Right ventricle myocardium (tissue), 1 donor: ENCODE measurements around a stretch of chr16.

DNA sequence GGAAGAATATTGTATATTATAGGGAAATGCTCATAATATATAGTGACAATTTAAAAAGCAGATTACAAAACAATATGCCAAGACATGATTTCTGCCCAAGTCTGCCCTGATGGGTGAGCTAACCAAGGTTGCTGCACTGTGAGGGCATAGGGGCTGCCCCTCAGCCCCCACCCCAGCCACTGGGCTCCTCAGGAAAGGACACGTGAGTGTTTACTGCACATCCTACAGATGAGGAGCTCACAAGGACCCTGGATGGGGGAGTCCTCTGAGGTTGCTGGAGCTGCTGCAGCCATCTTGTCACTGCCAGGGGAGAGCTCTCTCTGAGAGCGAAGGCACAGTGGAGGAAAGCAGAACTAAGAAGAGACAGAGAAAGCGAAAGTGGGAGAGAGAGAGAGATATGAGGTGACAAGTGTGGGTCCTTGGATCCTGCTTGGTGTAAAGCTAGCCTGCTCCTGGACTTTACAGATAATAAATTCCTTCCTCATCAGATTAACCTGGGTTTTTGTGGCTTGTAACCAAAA, 14.5 kb downstream of the SNX20 start:
- PRO-cap, 2 experiments, result no peak in any of the 2 experiments

GRCh38 chr16:50699678-50700163, 6.3 kb downstream of the NOD2 start:
- PRO-cap, 2 experiments, result no peak in any of the 2 experiments

DNA sequence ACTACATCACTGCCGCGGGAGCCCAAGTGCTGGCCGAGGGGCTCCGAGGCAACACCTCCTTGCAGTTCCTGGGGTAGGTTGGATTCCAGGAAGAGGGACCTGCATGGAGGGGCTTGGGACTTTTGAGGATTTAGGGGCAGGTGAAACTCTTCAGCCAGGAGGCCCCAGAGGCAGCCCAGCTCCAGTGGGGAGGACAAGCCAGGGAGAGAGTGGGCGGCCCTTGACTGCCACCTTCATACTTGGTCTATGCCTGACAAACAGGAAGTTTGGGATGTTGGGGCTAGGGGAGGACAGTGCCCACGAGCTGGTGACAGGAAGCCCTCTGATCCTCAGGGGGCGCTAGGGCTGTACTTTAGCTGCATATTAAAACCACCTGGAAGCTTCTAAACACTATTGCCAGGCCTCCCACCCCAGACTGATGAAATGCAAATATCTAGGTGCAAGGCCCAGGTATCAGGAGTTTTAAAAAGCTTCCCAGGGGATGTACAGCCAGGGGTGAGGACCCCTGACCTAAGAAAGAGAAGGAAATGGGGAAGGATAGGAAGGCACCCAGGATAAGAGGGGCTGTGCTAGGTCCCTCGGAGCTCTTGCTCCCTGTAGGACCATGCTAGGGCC, 21.8 kb upstream of the CYLD start:
- PRO-cap, 2 experiments, result no peak in any of the 2 experiments

- PRO-cap, 2 experiments, result no peak in any of the 2 experiments
These were observed 59.4 kb downstream of the CYLD start for GRCh38 chr16:50800982-50801941.

DNA sequence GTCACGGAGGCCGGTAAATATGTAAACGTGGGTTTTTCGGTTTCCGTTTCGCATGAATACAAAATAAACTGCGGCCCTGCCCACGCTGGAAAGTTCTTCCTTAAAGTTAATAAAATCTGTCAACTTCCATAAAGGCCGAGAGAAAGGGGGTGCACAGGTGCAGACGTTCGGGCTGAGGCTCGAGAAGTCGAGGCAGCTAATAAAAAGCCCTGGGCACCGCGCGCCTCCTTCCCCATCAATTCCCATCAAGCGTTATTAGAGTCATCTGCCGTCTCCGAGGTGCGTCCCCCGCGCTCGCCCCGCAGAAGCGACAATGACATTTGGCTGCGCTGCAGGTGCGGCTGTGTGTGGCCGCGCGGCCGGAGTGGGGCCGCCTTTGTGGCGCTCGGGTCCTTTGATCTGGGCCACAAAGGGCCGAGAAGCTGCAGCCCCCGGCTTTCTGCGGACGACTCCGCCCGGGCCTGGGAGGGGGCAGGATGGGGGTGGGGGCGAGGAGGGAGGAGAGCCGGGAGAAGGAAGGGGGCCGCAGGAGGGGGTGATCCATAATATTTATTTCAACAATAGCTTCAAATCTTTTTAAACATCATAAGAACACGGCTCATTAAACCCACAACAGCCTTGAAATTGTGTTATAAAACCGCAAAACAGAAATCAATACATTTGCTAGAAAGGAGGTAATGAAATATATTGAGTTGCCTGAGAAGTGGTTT, 37.3 kb downstream of the SALL1 start:
- PRO-cap, 2 experiments, result no peak in any of the 2 experiments

DNA sequence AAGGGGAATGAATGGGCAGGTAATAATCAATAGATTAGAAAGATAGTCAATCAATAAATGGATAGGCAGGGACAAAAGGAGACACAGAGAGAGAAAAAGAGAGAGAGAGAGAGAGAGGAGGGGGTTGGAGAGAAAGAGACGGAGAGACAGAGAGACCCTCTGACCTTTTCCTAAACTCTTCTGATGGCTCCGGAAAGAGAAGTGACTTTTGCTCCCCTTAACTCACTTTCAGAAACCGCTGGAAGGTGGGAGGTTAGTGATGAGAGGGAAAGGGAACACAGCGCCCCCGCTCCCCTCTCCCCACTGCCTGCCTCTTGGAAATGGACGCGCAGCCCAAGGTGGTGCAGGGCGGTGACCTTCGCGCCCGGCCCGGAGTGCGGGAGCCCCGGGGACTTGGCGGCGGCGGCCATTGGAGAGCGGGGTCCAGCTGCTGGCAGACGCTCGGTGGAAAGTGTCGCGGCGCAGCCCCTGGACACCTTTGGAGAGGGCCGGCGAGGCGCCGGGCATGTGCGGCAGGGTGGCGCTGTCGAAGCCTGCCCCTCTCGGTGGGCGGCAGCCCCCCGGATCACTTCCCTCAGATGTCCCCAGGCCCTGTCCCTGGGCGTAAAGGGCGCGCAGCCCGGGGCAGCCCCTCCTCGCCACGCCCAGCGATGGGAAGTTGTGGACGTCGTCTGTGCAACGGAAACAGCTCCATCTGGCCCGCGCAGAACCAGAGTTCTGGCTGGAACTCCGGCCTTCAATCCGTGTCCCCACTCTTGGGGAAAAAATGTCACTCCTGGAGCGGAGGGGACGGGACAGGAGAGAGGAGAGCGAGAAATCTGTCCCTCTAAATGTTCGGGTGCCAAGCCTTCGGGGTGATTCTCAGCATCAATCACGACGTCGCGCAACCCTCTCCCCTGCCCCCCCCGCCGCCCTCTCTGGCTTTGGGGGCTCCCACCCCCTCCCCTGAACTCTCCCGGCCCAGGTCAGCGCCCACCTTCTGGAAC, 16.7 kb downstream of the SALL1 start:
- PRO-cap, 2 experiments, result no peak in any of the 2 experiments

DNA sequence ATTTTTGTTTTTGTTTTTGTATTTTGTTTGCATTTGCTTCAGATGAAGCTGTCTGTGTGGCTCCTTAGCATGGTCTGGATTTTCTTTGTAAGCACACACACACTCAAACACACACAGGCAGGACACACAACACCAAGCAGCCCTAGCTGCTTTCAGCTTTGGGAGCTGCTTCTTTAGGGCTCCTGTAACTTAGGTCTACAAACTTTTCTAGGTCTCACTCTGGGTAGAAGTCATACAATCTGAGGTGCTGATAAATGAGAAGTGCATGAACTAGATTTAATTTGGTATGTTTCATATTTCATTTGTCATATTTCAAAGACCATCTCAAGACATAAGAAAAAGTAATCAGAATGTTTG, 3.0 kb downstream of the SALL1 start:
- PRO-cap, 2 experiments, result no peak in any of the 2 experiments

GRCh38 chr16:51152188-51152841, 1.2 kb upstream of the SALL1 start:
- PRO-cap, 2 experiments, result peak in 1 of 2 experiments; most common plus-strand start chr16:51152523 (in 1); most common minus-strand start chr16:51152319 (in 1)

- PRO-cap, 2 experiments, result no peak in any of the 2 experiments
These were observed 5.8 kb upstream of the SALL1 start for GRCh38 chr16:51156827-51157283.

- PRO-cap, 2 experiments, result no peak in any of the 2 experiments
These were observed 208.4 kb upstream of the SALL1 start for GRCh38 chr16:51359134-51360154.

GRCh38 chr16:51408946-51409438, 257.9 kb upstream of the SALL1 start:
- PRO-cap, 2 experiments, result no peak in any of the 2 experiments

- PRO-cap, 2 experiments, result no peak in any of the 2 experiments
These were observed 441.5 kb upstream of the SALL1 start for GRCh38 chr16:51592507-51592990.

- PRO-cap, 2 experiments, result no peak in any of the 2 experiments
These were observed 610.9 kb upstream of the SALL1 start for GRCh38 chr16:51761866-51762436.

DNA sequence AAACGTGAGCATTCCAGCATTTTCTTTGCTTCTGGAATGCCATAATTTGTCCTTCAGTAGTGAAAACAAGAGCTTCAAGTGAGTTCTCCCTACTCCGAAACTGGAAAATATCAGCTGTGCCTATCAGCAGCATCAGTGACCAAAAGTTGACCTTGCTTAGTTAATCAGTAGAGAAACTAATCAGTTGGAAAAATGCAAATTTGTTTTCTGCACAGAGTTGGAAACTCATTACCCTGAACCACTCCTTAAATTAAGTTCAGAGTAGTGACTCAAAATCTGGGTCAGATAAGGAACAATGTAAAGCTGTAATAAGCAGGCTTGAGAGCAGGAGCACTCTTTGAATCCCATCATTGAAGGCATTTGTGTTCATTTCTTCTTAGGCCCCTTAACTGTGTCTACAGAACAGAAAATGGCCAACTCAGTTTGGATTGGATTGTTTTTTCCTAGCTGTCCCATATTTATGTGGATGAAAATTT, 290.6 kb downstream of the TOX3 start:
- PRO-cap, 2 experiments, result no peak in any of the 2 experiments

DNA sequence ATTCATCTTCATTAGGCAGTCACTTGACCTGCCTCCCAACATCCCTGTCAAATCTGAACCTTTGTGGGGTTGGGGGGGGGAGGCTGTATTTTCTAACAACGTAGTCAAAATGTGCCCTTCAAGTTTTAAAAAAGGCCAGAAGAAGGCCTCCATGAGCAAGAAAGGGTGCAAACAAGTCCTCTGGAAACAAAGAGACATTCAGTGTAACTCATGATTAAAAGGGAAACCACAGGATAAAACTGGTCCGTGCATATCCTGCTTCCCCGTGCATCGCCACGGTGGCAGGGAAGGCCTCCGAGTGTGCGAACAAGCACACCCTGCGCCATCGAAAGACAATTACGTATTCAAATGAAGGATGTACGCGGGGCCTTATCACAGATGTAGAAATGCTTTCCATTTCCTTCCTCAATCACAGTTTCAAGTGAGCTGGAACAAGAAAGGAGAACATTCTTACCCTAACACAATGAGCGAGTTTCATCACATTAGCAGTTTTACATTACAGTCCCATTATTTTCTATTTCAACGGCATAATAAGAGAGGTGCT, 48.4 kb downstream of the TOX3 start:
- PRO-cap, 2 experiments, result no peak in any of the 2 experiments

GRCh38 chr16:52562860-52563252, 15.9 kb upstream of the TOX3 start:
- PRO-cap, 2 experiments, result no peak in any of the 2 experiments

DNA sequence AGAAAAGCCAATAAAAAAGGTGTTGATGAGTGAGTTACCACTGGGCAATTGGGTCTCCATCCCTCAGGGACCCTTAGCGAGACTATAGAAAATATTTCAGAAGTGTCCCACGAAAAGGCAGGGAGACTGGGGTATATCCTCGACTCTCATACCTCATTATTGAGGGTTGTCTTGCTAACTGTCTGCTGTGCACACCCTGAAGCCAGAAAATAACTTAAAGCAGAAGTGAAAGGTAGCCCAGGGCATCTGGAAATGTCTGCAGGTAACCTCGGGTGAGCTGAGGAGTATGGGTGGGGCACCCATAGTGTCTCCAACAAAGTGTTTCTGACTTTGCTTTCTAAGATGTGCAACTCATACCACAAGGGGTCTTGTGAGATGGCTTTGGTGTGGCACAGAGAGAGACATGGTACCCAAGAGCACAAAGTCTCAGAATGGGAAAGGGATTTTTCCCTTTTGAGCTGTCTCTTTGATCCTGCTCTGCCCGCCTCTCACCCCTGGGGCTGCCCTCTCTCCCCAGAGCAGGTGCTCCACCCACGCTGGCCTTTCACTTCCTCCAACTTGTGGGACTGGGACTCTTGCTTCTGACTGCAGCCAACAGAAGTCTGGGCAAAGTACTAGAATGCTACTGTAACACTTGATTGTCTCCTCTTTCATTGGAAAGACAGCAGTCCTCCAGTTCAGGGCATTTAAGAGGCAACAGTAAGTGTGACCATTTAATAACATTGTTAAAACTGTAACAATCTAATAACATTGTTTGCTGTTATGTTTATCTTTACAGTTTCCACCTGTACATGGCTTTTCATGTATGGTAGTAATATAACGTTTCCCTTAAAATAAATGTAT, 7.0 kb downstream of the CHD9 start:
- PRO-cap, 2 experiments, result no peak in any of the 2 experiments

- PRO-cap, 2 experiments, result peak in 2 of 2 experiments; most common plus-strand start chr16:53092205 (in 2); most common minus-strand start chr16:53091992 (in 2)
These were observed 37.1 kb downstream of the CHD9 start for GRCh38 chr16:53091796-53092335.

- PRO-cap, 2 experiments, result no peak in any of the 2 experiments
These were observed 346 bp upstream of the RBL2 start for GRCh38 chr16:53433946-53434304.

DNA sequence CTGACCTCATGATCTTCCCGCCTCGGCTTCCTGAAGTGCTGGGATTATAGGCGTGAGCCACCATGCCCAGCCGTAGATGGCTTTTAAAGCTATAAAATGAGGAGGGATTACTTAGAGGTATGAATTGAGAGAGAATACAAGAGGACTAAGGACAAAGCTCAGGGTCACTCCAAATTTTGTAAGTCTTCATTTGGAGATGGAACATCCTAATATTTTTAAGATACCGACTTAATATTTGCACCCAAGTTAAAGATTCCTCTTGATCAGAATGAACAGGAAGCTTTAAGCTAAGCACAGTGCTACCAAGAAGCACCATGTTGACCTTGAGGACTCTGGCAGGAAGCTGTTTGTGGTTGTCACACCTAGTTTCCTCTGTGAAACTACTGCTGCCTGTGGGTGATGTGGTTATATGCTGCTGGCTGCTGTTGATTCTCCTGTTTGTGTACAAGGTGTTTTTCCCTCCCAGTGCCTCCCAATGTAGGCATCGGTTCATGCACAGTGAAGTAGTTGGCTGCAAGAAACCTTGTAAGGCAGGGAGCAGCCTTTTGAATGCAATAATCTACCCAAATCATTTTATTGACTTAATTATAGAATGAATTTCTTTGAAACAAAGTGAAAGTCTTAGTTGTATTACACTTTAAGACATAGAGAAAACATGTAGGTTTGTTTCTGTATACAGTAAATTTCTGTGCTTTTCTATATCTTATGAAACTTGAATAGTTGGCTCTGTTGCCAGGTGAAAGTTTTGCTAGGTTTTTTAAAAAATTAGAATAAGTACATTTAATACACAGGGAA, 23.4 kb downstream of the RBL2 start:
- PRO-cap, 2 experiments, result no peak in any of the 2 experiments